ENCODE results near the genes MESP2 and ZNF774.

- RRBS: no CpG with 5 or more reads among the region's 9 CpGs
CAGE:
- cytosol, long polyA plus RNA: no peak
- long polyA plus RNA: no peak
- nucleus, long polyA plus RNA: no peak
These were observed 69.9 kb upstream of the ABHD2 start for GRCh38 chr15:89018247-89018858.

DNA sequence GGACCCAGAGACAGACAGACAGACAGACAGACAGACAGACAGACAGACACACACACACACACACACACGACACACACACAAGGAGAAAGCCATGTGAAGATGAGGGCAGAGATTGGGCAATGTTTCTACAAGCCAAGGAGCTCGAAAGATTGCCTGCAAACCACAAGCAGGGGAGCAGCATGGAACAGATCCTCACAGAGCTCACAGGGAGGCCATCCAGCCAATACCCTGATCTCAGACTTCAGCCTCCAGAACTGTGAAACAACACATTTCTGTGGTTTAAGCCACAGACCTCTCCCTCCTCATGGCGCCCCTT is 35.8 kb upstream of the ABHD2 start:
- RRBS: no CpG with 5 or more reads among the region's 3 CpGs
CAGE:
- cytosol, long polyA plus RNA: no peak
- long polyA plus RNA: no peak
- nucleus, long polyA plus RNA: no peak

- RRBS: no CpG with 5 or more reads among the region's 12 CpGs
CAGE:
- cytosol, long polyA plus RNA: no peak
- long polyA plus RNA: no peak
- nucleus, long polyA plus RNA: no peak
These were observed 18.0 kb downstream of the ABHD2 start for GRCh38 chr15:89106146-89106709.

DNA sequence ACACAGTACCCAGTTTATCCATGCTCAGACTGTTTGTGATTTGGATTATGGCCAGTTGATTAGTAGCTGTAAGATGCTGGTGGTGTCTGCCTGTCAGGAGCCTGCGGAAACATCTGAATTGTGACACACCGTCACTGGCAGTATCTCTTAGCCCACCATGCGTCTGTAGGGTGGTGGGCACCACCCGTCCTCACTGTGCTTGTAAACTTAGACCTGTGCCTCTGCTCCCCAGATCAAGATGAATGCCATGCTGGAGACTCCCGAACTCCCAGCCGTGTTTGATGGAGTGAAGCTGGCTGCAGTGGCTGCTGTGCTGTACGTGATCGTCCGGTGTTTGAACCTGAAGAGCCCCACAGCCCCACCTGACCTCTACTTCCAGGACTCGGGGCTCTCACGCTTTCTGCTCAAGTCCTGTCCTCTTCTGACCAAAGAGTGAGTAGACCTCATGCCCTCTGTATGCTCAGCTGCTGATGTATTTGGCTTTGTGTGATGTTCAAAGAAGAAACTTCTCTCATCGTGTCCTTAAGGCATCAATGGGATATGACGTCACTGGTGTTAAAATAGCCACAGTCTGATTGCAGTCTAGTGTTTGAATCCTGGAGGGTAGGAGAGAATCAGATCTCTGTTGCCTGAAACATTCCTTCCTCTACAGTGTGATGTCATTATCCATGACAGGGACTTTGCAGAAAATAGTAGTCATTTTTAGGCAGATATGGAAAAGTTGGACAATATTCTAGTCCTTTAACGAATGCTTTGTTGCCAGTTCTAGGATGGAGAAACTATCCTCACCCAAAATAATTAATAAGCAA is 28.0 kb downstream of the ABHD2 start:
- RRBS: no CpG with 5 or more reads among the region's 14 CpGs
CAGE:
- cytosol, long polyA plus RNA: no peak
- long polyA plus RNA: no peak
- nucleus, long polyA plus RNA: no peak

DNA sequence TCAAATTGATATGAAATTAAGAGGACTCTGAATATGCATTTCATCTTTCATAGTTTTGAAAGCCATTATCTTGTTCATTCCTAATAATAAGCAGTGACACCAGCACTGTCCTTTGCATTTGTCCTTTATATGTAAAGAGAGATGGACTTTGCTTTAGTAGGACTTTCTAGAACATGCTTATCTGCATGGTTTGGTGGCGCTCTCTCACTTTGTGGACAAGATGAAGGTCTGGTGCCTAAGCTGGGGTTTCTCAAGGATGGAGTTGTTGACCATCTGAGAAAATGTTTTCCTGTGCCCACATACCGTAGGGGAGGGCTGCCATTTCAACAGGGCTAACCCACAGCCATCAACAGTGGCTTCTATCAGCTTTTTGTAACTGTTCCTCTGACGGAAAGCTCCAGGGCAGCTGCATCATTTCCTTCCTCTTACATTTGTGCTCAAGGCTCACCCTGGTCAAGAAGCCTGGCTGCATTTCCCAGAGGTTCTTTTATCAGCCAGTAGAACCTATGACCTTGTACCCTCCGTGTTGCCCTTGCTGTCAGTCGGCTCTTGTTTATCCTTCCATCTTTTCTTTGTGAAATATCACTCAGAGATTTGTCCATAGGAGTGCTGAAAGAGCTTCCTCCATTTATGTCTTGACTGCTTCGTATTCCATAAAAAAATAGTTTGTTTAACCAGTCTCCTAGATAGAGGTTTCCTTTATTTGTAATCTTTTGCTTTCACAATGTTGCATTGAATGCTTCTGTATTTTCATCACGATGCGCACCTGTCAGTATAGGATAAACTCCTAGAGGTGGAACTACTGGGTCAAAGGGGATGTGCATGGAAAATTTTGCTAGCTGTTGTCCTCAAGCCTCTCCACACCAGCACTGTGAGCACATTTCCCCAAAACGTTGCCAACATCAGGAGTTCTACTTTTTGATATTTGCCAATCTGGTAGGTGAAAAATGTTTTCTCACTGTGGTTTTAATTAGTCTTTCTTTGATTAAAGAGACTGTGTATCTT is 44.7 kb downstream of the ABHD2 start:
- RRBS: no CpG with 5 or more reads among the region's 9 CpGs
CAGE:
- cytosol, long polyA plus RNA: no peak
- long polyA plus RNA: no peak
- nucleus, long polyA plus RNA: no peak

DNA sequence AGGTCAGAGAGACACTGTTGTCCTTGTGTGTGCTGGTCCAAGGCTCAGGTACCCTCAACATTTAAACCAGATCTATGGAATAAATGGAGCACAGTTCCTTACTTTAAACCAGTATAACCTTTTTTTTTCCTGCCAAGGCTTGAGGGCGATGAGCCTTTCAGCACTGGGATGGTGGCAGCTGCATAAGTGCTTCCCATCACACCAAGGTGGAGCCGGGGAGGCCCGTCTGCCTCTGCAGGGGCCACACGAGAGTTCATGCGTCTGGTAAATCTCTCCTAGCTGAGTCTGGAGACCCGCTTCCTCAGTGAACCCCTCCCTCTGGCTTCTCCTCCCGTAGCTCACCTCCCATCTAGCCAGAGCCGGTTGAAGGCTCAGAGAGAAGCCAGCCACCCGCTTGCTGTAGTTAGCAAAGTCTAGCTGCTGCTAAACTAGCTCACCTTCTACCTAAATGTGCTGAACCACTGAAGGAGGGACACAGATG is 43.1 kb downstream of the RLBP1 start:
- RRBS: no CpG with 5 or more reads among the region's 9 CpGs
CAGE:
- cytosol, long polyA plus RNA: no peak
- long polyA plus RNA: no peak
- nucleus, long polyA plus RNA: no peak

GRCh38 chr15:89776286-89777100 is at the start of gene MESP2:
Gene MESP2, plus strand, starts transcription at chr15:89776332.
- RRBS: 45% methylated on average over 27 of the region's 83 CpGs
CAGE:
- cytosol, long polyA plus RNA: no peak
- long polyA plus RNA: no peak
- nucleus, long polyA plus RNA: no peak

DNA sequence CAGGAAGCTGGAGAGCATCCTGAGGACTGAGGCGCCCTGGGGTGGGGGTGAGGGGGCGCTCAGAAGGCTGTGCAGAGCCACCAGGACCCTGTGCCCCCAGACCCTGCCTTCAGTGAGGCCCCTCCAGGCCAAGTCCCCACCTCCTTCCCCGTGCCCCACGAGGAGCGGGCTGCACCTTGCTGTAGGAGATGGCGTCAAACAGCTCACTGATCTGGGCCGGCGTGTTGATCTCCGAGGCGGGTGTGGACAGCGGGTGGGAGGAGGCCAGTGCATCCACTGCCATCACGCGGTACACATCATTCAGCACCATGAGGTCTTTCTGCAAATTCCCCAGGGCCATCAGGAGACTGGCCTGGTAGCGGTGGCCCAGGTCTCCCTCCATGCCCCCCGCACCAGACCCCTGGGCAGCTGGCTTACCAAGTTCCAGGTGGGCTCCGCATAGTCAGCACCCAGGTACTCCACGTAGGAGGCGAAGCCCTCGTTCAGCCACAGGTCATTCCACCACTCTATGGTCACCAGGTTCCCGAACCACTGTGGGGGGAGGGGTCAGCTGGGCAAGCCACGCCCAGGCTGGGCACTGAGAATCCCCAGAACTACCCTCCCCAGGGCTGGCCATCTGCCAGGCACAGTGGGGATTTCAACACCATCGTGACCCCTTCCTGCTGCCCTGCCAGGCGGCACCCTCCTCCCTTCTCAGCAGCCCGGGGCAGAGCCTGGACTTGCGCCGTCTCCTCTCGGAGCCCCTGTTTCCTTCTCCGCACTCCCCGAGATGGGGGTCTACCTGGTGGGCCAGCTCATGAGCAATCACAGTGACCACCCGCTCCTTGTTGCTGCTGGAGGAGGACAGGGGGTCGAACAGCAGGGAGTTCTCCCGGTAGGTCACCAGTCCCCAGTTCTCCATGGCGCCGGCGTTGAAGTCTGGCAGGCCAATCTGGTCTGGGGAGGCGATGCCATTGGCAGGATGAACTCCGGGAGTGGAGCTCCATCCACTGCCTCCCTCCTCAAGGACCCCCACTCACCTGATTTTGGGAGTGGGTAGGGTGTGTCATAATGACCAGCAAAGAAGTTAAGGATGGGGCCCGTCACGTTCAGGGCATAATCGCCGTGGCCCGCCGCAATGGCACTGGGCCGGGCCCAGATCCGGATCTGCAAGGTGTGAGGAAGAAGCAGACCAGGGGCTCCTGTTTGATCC is 10.8 kb downstream of the ANPEP start:
- RRBS: 98% methylated on average over 4 of the region's 45 CpGs
CAGE:
- cytosol, long polyA plus RNA: no peak
- long polyA plus RNA: no peak
- nucleus, long polyA plus RNA: no peak

DNA sequence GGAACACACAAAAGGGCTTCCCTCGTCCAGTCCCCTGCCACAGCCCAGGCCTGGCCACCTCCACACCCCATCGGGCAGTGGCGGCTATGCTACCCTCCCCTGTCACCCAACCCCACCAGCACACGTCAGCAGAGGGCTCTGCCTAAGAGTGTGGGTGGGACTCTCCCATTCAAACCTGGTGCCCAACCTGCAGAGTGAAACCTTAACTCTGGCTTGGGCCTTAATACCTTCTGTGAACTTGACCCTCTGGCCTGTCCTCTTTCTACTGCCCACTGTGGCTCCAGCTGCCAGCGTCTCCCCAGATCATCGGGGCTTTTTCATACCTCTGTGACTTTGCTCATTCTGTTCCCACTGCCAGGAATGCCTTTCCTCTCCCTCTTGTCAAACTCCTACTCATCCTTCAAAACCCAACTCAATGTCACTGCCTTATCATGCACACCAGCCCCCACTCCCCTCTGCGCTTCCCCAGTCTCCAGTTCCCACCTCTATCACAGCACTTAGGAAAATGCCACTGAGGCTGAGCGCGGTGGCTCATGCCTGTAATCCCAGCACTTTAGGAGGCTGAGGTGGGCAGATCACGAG is 5.0 kb downstream of the ANPEP start:
- RRBS: no CpG with 5 or more reads among the region's 10 CpGs
CAGE:
- cytosol, long polyA plus RNA: no peak
- long polyA plus RNA: no peak
- nucleus, long polyA plus RNA: no peak

GRCh38 chr15:89811845-89812835 is 2.5 kb downstream of the ANPEP start:
- RRBS: no CpG with 5 or more reads among the region's 12 CpGs
CAGE:
- cytosol, long polyA plus RNA: no peak
- long polyA plus RNA: no peak
- nucleus, long polyA plus RNA: no peak

DNA sequence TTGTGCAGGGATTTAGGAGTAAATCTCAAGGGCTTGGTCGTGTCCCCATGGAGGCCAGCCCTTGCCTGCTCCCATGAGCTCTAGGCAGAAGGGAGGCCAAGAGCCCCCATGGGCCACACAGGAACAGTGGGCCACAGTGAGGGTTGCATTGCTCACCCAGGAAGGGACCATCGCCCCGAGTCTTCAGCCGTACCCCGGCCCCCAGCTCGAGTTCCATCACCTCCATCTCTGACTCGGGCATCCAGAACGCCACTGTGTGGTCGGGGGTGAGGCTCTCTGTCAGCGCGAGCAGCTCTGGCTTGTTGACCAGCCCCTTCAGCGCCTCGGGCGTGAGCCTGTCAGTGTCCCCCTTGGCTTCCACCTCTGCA is 9.1 kb downstream of the ARPIN start:
- RRBS: no CpG with 5 or more reads among the region's 14 CpGs
CAGE:
- cytosol, long polyA plus RNA: no peak
- long polyA plus RNA: no peak
- nucleus, long polyA plus RNA: no peak

DNA sequence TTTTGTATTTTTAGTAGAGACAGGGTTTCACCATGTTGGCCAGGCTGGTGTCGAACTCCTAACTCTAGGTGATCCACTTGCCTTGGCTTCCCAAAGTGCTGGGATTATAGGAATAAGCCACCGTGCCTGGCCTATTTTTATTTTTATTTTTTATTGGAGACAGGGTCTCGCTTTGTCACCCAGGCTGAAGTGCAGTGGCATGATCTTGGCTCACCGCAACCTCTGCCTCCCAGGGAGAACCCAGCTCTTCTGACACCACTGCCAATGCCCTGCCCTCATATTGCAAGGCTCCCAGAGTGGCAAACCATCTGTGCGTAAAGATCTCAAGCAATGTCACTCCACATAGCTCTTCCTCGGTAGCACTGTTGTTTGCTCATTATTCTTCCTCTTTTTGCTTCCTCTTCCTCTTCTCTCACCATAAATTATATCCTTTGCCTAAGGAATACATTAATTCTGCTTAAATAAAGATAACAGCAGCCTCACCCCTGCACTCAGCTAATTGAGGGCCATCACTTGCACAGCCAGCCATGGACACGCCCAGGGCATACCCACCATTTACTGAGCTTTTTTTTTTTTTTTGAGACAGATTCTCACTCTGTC is 26.6 kb upstream of the ZNF710 start:
- RRBS: no CpG with 5 or more reads among the region's 7 CpGs
CAGE:
- cytosol, long polyA plus RNA: no peak
- long polyA plus RNA: no peak
- nucleus, long polyA plus RNA: no peak

DNA sequence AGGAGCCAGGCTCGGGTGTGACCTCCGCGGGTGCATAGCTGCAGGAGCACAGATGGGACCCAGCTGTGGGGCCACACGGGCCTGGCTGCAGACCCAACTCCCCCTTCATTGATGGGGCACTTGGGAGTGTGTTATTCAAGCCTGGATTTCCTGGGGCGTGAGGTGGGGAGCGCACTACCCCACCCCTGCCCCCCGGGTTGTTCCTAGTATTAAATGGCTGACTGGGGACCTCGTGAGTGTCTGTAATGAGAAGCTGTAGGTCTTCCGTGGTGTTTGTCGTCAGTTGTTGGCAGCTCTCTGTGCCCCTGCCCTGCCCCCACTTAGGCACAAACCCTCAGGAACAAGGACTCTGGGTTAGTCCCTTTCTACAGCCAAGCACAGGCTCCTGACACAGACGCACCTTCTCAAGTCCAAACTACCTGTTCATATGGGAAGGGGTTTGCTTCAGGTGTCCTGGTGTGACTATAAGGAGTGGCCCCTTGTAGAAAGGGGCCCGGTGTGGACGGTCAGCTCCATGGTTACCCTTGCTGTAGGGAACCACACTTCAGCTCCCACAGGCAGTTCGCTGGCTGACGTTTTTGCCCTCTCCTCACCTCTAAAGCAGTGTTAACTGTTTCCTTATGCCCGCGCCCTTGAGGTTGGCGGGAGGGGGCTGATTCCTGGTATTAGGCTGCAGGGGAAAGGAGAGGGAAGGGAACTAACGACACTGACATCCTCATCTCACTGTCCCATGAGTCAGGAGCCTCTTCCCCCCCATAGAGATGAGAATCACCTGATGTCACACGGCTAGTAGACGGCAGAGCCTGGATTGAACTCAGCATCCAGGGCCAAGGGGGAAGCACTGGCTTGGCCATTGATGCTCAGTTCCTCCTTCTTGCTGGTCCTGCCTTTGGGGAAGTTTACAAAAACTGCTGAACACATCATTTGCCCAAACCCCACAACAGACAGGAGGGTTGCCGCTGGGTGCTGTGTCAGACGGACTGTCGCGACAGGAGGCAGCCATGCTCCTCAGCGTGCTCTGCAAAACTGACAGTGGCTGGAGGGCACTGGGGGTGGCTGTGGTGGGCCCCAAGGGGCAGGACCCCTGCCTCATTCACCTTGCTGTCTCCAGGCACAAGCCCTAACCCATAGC is 38.7 kb downstream of the IDH2 start:
- RRBS: no CpG with 5 or more reads among the region's 26 CpGs
CAGE:
- cytosol, long polyA plus RNA: no peak
- long polyA plus RNA: no peak
- nucleus, long polyA plus RNA: no peak

- RRBS: no CpG with 5 or more reads among the region's 11 CpGs
CAGE:
- cytosol, long polyA plus RNA: no peak
- long polyA plus RNA: no peak
- nucleus, long polyA plus RNA: no peak
These were observed 13.9 kb upstream of the SEMA4B start for GRCh38 chr15:90186971-90187923.

DNA sequence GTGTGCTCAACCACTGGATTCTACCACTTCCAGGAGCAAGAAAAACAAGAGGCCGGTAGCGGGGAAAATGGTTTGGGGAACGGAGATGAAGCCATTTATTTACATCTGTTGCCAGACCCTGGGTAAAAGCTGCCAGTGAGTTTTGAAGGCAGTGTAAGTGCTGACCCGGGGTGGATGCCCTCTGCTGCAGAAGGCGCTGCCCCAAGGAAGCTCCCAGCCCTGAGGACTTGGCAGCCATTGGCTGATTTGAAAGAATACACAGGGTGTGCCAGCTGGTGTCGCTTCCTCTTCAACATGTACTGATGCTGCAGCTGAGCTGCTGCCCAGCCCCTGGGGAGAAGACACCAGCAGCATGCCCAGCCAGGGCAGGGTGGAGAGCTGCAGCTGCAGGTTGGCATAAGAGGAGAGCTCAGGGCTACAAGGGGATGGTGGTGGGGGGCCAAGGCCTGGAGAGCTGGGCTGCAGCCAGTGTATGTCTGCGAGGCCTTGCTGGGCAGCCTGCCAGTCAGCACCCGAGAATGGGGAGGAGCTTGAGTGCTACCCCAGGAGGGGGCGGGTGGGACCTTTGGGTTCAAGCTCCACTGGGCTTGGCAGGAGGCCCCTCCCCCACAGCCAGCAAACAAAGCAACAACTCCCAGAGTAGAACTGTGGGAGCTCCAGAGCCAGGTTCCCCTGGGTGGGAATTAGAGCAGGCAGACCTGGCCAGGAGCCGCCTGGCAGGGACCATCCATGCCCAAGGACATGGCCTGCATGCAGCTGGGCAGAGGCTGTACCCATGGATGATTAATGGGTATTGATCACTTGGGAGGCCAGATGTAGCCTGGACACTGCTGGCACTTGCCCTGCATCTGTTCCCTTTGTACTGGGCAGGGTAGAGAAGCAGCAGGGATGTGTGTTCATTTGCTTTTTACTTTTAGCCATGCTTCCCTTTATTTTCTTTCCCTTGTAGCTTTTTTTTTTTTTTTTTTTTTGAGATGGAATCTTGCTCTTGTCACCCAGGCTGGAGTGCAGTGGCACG is 9.2 kb upstream of the SEMA4B start:
- RRBS: 83% methylated on average over 4 of the region's 11 CpGs
CAGE:
- cytosol, long polyA plus RNA: no peak
- long polyA plus RNA: no peak
- nucleus, long polyA plus RNA: no peak

DNA sequence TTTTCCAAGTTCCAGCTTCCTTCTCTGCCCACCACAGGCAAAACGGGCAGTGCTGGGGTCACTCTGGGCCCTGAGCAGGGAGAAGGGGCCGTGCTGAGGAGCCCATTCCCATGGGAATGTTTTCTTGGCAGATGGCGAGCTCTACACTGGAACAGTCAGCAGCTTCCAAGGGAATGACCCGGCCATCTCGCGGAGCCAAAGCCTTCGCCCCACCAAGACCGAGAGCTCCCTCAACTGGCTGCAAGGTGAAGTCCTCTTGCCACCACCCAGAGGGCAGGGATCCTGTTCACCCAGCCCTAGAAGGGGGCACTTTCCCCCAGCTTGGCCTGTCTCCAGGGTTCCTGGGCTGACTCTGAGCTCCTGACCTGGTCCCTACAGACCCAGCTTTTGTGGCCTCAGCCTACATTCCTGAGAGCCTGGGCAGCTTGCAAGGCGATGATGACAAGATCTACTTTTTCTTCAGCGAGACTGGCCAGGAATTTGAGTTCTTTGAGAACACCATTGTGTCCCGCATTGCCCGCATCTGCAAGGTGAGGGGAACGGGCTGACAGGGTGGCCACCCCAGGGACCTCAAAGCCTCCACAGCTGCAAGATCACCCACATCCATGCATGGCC is 12.4 kb downstream of the CIB1 start:
- RRBS: no CpG with 5 or more reads among the region's 13 CpGs
CAGE:
- cytosol, long polyA plus RNA: no peak
- long polyA plus RNA: no peak
- nucleus, long polyA plus RNA: no peak

DNA sequence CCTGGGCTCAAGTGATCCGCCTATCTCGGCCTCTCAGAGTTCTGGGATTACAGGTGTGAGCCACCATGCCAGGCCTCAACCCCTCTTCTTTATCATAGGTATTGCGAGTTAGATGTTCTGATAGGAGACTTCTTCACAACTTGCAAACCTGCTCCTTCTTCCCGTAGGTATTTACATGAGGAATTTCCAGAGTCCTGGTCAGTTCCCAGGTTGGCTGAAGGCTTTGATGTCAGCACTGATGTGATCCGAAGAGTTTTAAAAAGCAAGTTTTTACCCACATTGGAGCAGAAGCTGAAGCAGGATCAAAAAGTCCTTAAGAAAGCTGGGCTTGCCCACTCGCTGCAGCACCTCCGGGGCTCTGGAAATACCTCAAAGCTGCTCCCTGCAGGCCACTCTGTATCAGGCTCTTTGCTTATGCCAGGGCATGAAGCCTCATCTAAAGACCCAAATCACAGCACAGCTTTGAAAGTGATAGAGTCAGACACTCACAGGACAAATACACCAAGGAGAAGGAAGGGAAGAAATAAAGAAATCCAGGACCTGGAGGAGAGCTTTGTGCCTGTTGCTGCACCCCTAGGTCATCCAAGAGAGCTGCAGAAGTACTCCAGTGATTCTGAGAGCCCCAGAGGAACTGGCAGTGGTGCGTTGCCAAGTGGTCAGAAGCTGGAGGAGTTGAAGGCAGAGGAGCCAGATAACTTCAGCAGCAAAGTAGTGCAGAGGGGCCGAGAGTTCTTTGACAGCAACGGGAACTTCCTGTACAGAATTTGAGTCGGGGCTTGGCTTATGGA is 5.7 kb downstream of the NGRN start:
- RRBS: no CpG with 5 or more reads among the region's 11 CpGs
CAGE:
- cytosol, long polyA plus RNA: no peak
- long polyA plus RNA: no peak
- nucleus, long polyA plus RNA: no peak

DNA sequence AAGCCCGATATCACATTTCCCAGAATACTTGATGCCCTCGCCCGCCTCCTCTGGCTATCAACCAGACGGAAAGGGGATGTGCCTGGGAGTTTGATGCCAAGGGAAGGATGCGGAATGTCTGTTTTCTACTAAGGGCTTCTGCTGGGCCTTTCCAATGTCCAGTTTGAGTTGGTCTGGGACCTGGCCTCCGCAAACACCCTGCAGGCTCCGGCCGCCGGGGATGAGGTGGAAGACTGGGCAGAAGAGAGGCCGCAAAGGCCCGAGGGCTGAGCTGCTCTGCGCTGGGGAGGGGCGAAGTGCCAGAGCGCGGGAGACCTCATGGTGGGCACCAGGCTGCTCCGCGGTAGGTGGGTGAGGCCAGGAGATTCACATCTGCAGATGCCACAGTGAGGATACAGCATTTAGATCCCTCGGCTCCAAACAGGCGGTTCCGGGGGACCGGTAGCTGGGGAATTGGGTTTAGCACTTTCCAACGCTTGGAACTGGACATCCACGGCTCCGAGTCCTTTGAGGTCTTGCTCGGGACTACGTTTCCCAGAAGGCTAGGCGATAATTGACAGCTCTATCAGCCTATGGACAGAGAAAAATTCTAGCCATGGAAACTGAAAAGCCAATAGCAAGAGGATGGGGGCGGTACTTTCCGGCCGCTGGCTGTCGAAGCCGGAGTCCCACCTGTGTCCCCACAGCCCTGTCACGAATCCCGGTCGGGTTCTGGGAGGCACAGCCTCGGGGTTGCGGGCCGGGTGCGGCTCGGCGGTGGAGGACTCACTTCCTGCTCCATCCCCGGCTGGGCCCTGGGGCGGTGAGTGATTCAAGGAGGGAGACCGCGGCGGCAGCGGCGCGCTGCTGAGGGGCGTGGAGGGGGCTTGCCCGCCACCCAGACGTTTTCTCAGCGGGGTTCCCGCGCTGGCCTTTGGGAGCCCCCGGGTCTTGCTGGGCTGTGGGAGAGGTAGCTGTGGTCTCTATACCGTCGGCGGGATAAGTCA is at the start of gene ZNF774:
ZNF774 (plus strand) TSS at position 675 of the 986 bp plus-strand sequence.
- RRBS: under 1% methylated on average over 9 of the region's 59 CpGs
CAGE:
- cytosol, long polyA plus RNA: no peak
- long polyA plus RNA: no peak
- nucleus, long polyA plus RNA: no peak

- RRBS: no CpG with 5 or more reads among the region's 1 CpG
CAGE:
- cytosol, long polyA plus RNA: no peak
- long polyA plus RNA: no peak
- nucleus, long polyA plus RNA: no peak
These were observed 37.6 kb downstream of the IQGAP1 start for GRCh38 chr15:90425723-90425950.

DNA sequence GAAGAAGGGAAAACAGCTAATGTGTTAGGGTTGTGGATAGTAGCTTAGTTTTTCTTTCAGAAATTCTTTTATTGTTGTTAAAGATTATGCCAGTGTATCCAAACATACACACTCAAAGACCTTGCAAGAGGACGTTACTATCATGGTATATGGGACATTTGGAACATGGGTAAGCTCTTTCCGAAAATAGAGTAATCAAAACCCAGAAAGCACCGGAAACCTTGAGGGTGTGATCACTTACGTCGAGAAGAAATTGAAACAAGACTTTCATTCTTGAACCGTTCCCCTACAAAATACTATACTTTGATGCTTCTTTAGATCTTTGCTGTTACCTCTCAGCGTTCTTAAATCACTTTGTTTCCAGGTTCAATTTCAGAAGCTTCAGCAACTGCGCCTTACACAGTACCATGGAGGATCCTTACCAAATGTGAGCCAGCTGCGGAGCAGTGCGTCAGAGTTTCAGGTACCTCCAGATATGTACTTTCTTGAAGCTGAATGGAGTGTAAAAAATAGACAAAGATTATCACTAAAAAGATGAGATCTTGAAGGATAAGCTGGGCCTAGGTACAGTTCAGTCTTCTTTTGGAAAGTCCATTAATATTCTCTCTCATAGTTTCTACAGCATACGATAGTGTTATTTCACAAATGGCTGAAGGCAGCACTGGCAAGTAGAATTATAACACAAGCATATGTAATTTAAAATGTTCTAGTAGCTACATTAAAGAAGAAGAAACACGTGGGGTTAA is 10.1 kb downstream of the CRTC3 start:
- RRBS: no CpG with 5 or more reads among the region's 12 CpGs
CAGE:
- cytosol, long polyA plus RNA: no peak
- long polyA plus RNA: no peak
- nucleus, long polyA plus RNA: no peak